K562 (cell line): ENCODE measurements around the genes PFDN5 and HOXC13.

DNA sequence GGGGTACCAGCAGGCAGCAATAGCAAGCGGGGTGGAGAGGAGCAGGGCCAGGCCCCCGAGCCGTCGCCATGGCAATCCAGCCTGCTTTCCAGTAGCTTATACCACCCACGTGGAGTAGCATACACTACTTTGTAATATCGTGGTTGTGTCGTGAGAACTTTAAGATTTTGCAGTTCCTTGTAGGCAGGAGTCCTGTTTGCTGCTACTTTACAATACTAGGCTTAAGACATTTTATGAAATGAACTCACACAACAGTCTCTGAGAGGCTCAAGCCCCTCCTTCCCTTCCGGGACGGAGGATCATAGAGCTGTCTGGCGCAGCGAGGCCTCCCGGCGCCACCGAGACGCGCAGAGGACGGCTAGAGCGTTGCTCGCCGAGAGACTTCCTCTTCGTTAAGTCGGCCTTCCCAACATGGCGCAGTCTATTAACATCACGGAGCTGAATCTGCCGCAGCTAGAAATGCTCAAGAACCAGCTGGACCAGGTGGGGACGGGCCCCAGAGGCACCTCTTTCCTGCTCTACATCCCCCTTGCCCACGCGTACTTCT lies at the start of gene PFDN5:
PFDN5 (plus strand) TSS at position 386 of the 547 bp plus-strand sequence.
- RAMPAGE, long total RNA: start-site peak on the plus strand centred at position 387 of the sequence, 39 bp wide, 1,941 and 865 reads in 2 replicates
- RRBS: 0% methylated on average over 4 of the region's 28 CpGs
PRO-cap:
- standard: bidirectional peak, plus-strand start at position 424 of the sequence, minus-strand start at position 281 of the sequence
- CoPRO, capped RNA only, 2 experiments: peak in 2 of 2 experiments; most common plus-strand start position 424 of the sequence (in 2); most common minus-strand start position 281 of the sequence (in 2)
- CoPRO, capped and uncapped RNA, 2 experiments: peak in 2 of 2 experiments; most common plus-strand start position 424 of the sequence (in 2); most common minus-strand start position 281 of the sequence (in 1)
- CoPRO, uncapped RNA only, 2 experiments: peak in 2 of 2 experiments; most common plus-strand start position 415 of the sequence (in 2); most common minus-strand start position 133 of the sequence (in 1)
CAGE:
- cytosol, long polyA plus RNA: start-site peak on the plus strand centred at position 390 of the sequence, 45 bp wide, 684 and 489 reads in 2 replicates
- long polyA plus RNA: start-site peak on the plus strand centred at position 389 of the sequence, 59 bp wide, 999 and 723 reads in 2 replicates
- nucleolus, long total RNA: no peak
- nucleus, long polyA plus RNA: start-site peak on the plus strand centred at position 394 of the sequence, 52 bp wide, 3,258 and 1,008 reads in 2 replicates

DNA sequence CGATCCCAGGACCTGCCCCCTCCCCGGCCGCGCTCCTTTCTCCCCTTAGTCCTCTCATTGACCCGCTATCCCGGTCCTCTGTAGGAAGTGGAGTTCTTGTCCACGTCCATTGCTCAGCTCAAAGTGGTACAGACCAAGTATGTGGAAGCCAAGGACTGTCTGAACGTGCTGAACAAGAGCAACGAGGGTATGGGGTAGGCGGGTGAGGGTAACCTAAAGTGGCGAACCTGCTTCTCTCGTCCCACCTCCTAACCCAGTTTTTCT lies 345 bp downstream of the PFDN5 start:
- RAMPAGE, long total RNA: no peak
- RRBS: 3% methylated on average over 2 of the region's 12 CpGs
PRO-cap:
- standard: no peak
- CoPRO, capped RNA only, 2 experiments: no peak in any of the 2 experiments
- CoPRO, capped and uncapped RNA, 2 experiments: no peak in any of the 2 experiments
- CoPRO, uncapped RNA only, 2 experiments: no peak in any of the 2 experiments
CAGE:
- cytosol, long polyA plus RNA: no peak
- long polyA plus RNA: no peak
- nucleolus, long total RNA: no peak
- nucleus, long polyA plus RNA: no peak

GRCh38 chr12:53365499-53365906 lies 14.5 kb upstream of the SP1 start:
- RAMPAGE, long total RNA: no peak
- RRBS: no CpG with 5 or more reads among the region's 4 CpGs
PRO-cap:
- standard: no peak
- CoPRO, capped RNA only, 2 experiments: no peak in any of the 2 experiments
- CoPRO, capped and uncapped RNA, 2 experiments: no peak in any of the 2 experiments
- CoPRO, uncapped RNA only, 2 experiments: no peak in any of the 2 experiments
CAGE:
- cytosol, long polyA plus RNA: no peak
- long polyA plus RNA: no peak
- nucleolus, long total RNA: no peak
- nucleus, long polyA plus RNA: no peak

- RAMPAGE, long total RNA: no peak
- RRBS: no CpG with 5 or more reads among the region's 5 CpGs
PRO-cap:
- standard: no peak
- CoPRO, capped RNA only, 2 experiments: no peak in any of the 2 experiments
- CoPRO, capped and uncapped RNA, 2 experiments: no peak in any of the 2 experiments
- CoPRO, uncapped RNA only, 2 experiments: no peak in any of the 2 experiments
CAGE:
- cytosol, long polyA plus RNA: no peak
- long polyA plus RNA: no peak
- nucleolus, long total RNA: no peak
- nucleus, long polyA plus RNA: no peak
Measured at GRCh38 chr12:53381341-53381896, 1.4 kb downstream of the SP1 start.

GRCh38 chr12:53381897-53382604 lies 2.1 kb downstream of the SP1 start:
- RAMPAGE, long total RNA: no peak
- RRBS: no CpG with 5 or more reads among the region's 7 CpGs
PRO-cap:
- standard: no peak
- CoPRO, capped RNA only, 2 experiments: no peak in any of the 2 experiments
- CoPRO, capped and uncapped RNA, 2 experiments: no peak in any of the 2 experiments
- CoPRO, uncapped RNA only, 2 experiments: peak in 1 of 2 experiments; most common plus-strand start chr12:53382458 (in 1)
CAGE:
- cytosol, long polyA plus RNA: no peak
- long polyA plus RNA: no peak
- nucleolus, long total RNA: no peak
- nucleus, long polyA plus RNA: no peak

DNA sequence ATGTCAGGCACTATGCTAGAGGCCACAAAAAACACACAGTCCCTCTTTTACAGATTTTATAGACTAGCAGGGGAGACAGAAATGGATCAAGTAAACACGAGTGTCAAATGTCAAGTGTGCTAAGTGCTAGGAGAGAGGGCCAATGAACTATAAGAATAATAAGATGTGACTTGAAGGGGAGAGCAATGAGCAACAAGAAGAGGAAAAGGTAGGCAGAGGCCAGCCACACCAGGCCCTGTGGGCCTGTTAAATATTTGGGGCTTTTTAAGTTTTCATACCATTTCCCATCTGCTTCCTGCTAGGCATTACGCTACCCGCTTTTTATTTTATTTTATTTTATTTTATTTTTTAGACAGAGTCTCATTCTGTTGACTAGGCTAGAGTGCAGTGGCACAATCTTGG lies 3.4 kb downstream of the AMHR2 start:
- RAMPAGE, long total RNA: no peak
- RRBS: no CpG with 5 or more reads among the region's 3 CpGs
PRO-cap:
- standard: no peak
- CoPRO, capped RNA only, 2 experiments: no peak in any of the 2 experiments
- CoPRO, capped and uncapped RNA, 2 experiments: no peak in any of the 2 experiments
- CoPRO, uncapped RNA only, 2 experiments: no peak in any of the 2 experiments
CAGE:
- cytosol, long polyA plus RNA: no peak
- long polyA plus RNA: no peak
- nucleolus, long total RNA: no peak
- nucleus, long polyA plus RNA: no peak

GRCh38 chr12:53462182-53463102 lies 10.5 kb downstream of the PCBP2 start:
- RAMPAGE, long total RNA: no peak
- RRBS: no CpG with 5 or more reads among the region's 10 CpGs
PRO-cap:
- standard: no peak
- CoPRO, capped RNA only, 2 experiments: no peak in any of the 2 experiments
- CoPRO, capped and uncapped RNA, 2 experiments: no peak in any of the 2 experiments
- CoPRO, uncapped RNA only, 2 experiments: peak in 2 of 2 experiments; most common plus-strand start chr12:53462885 (in 2)
CAGE:
- cytosol, long polyA plus RNA: no peak
- long polyA plus RNA: no peak
- nucleolus, long total RNA: no peak
- nucleus, long polyA plus RNA: no peak

- RAMPAGE, long total RNA: no peak
- RRBS: no CpG with 5 or more reads among the region's 4 CpGs
PRO-cap:
- standard: no peak
- CoPRO, capped RNA only, 2 experiments: no peak in any of the 2 experiments
- CoPRO, capped and uncapped RNA, 2 experiments: no peak in any of the 2 experiments
- CoPRO, uncapped RNA only, 2 experiments: no peak in any of the 2 experiments
CAGE:
- cytosol, long polyA plus RNA: no peak
- long polyA plus RNA: no peak
- nucleolus, long total RNA: no peak
- nucleus, long polyA plus RNA: no peak
Measured at GRCh38 chr12:53575460-53576309, 50.5 kb downstream of the ATF7 start.

DNA sequence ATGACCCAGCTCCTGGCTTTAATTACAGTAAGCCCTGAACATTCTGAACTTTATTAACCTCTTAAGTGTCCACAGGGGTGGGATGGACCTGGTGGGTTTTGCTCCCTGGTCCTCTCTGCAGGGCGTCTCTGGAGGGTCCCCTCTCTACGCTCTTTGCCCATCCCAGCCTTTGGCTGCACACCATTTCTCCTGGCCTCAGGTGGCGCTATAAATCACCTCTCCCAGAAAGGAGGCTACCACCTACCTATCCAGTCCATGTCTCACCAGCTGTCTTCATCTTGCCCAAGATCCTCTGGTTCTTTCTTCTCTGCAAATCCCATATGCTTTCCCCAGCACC lies 28.3 kb upstream of the CALCOCO1 start:
- RAMPAGE, long total RNA: no peak
- RRBS: no CpG with 5 or more reads among the region's 3 CpGs
PRO-cap:
- standard: no peak
- CoPRO, capped RNA only, 2 experiments: no peak in any of the 2 experiments
- CoPRO, capped and uncapped RNA, 2 experiments: no peak in any of the 2 experiments
- CoPRO, uncapped RNA only, 2 experiments: no peak in any of the 2 experiments
CAGE:
- cytosol, long polyA plus RNA: no peak
- long polyA plus RNA: no peak
- nucleolus, long total RNA: no peak
- nucleus, long polyA plus RNA: no peak

DNA sequence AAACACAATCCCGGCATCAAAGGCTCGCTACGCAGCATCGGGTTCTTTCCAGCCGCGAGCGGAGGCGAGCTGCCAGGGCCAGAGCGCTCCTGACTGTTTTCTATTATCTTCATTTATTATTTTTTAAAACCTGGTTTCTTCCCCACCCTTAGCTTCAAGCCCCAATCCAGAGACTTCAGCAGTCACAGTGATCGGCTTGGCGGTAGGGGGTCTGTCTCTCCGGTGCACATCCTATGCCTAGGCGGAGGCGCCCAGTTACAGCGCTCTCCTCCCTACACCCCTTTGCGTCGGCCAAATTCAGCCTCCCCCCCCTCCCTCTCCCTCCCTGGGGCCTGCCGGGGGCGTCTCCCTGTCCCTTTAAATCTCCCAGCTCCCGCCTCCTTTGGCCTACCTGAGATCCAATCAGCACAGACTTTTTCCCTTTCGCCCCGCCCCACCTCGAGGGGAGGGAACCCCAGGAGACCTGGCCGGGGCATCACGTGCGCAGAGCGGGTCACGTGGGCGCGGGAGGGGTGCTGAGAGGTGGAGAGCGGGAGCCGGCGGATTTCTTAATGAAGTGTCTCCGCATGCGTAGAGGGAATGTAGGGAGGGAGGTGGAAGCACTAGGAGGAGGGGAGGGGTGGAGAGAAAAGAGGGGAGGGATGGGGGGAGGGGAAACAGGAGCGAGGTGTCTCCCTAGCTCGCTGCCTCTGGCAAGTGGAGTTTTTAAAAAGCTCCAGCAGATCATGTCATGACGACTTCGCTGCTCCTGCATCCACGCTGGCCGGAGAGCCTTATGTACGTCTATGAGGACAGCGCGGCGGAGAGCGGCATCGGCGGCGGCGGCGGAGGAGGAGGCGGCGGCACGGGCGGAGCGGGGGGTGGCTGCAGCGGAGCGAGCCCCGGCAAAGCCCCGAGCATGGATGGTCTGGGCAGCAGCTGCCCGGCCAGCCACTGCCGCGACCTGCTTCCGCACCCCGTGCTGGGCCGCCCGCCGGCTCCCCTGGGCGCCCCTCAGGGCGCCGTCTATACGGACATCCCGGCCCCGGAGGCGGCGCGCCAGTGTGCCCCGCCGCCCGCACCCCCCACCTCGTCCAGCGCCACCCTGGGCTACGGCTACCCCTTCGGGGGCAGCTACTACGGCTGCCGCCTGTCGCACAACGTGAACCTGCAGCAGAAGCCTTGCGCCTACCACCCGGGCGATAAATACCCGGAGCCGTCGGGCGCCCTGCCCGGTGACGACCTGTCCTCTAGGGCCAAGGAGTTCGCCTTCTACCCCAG lies at the start of gene HOXC13:
HOXC13 (plus strand) TSS at position 655 of the 1,260 bp plus-strand sequence.
- RAMPAGE, long total RNA: no peak
- RRBS: 35% methylated on average over 22 of the region's 98 CpGs
PRO-cap:
- standard: no peak
- CoPRO, capped RNA only, 2 experiments: no peak in any of the 2 experiments
- CoPRO, capped and uncapped RNA, 2 experiments: no peak in any of the 2 experiments
- CoPRO, uncapped RNA only, 2 experiments: no peak in any of the 2 experiments
CAGE:
- cytosol, long polyA plus RNA: no peak
- long polyA plus RNA: no peak
- nucleolus, long total RNA: no peak
- nucleus, long polyA plus RNA: no peak

DNA sequence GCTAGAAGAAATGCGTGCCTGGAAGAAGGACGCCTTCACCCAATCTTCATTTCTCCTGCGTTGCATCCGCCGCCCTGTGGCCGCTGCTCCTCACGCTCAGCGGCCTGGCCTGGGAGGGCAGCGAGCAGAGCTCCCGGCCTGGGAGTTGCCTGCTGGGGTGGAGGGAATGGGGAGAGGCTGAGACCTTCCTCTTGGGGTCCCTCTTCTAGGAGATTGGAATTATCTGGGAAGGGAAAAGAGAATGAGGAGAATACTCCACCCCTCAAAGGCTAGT lies 2.4 kb upstream of the HOXC12 start:
- RAMPAGE, long total RNA: no peak
- RRBS: no CpG with 5 or more reads among the region's 10 CpGs
PRO-cap:
- standard: no peak
- CoPRO, capped RNA only, 2 experiments: no peak in any of the 2 experiments
- CoPRO, capped and uncapped RNA, 2 experiments: no peak in any of the 2 experiments
- CoPRO, uncapped RNA only, 2 experiments: no peak in any of the 2 experiments
CAGE:
- cytosol, long polyA plus RNA: no peak
- long polyA plus RNA: no peak
- nucleolus, long total RNA: no peak
- nucleus, long polyA plus RNA: no peak

DNA sequence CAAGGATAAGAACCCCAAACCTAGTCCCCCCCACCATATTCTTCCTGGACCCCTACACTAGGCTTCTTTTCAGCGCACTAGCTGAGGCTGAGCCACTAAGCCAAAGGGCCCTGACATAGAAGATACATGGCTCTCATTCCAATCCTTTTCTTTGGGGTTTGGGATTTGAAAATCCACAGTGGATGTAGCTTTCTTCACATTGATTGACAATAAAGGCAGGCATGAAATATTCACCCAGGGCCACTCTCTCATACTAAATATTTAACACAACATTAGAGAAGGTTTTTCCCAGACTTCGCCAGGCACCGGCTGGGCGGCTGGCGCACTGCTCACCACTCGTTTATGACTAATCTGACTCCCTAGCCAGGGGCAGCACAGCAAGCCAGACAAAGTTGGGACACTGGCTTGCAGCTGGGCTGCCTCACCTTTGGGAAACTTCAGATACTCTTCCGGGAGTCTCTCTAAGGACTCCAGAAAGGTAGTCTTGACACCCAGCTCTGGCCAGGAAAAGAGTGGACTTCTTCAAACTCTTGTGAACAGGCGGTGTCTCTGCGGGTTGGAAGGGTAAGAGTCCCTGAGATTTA lies 725 bp upstream of the HOXC11 start:
- RAMPAGE, long total RNA: no peak
- RRBS: no CpG with 5 or more reads among the region's 9 CpGs
PRO-cap:
- standard: no peak
- CoPRO, capped RNA only, 2 experiments: no peak in any of the 2 experiments
- CoPRO, capped and uncapped RNA, 2 experiments: no peak in any of the 2 experiments
- CoPRO, uncapped RNA only, 2 experiments: no peak in any of the 2 experiments
CAGE:
- cytosol, long polyA plus RNA: no peak
- long polyA plus RNA: no peak
- nucleolus, long total RNA: no peak
- nucleus, long polyA plus RNA: no peak

DNA sequence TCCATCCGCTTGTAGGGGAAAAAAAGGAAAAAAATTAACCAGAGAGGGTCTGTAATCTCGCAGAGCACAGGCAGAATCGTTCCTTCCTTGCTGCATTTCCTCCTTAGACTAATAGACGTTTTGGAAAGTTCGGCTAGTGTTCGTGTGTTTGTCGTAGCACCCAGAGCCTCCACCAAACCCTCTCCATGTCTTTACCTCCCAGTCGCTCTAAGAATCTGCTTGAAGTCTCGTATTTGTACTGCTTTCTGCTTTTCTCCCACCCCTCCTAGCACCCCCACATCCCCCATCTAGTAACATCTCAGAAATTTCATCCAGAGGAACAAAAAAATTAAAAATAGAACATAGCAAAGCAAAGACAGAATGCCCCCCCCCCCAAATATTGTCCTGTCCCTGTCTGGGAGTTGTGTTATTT lies 4.8 kb downstream of the HOXC10 start:
- RAMPAGE, long total RNA: no peak
- RRBS: no CpG with 5 or more reads among the region's 9 CpGs
PRO-cap:
- standard: unidirectional peak, minus-strand start at position 110 of the sequence; unidirectional peak, minus-strand start at position 217 of the sequence
- CoPRO, capped RNA only, 2 experiments: no peak in any of the 2 experiments
- CoPRO, capped and uncapped RNA, 2 experiments: no peak in any of the 2 experiments
- CoPRO, uncapped RNA only, 2 experiments: no peak in any of the 2 experiments
CAGE:
- cytosol, long polyA plus RNA: no peak
- long polyA plus RNA: no peak
- nucleolus, long total RNA: no peak
- nucleus, long polyA plus RNA: no peak

DNA sequence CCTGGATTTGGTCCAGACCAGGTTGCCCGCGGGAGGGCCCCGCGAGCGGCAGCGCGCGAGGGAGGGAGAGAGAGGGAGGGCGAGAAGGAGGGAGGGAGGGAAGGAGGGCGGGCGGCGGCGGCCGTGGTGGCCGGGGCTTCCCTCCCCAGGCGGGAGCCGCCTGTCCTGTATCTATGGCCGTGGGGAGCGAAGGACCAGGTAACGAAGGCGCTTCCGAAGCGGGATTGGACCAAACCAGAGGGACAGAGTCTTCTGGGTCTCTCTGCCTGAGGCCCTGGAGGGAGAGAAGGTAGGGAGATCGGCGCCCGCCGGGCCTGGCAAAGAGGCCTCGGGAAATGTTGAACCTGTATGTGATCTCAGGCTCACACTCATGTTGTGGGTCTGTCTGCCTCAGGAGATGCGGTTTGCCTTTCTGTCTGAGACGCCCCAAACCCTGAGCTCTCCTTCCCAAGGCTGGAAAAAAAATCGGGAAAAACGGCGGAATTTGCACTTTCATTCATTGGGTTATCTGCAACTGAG lies 5.2 kb upstream of the HOXC9 start:
- RAMPAGE, long total RNA: start-site peak on the plus strand centred at position 140 of the sequence, 69 bp wide, 154 and 57 reads in 2 replicates
- RRBS: 29% methylated on average over 4 of the region's 33 CpGs
PRO-cap:
- standard: bidirectional peak, plus-strand start at position 170 of the sequence, minus-strand start outside the sequence
- CoPRO, capped RNA only, 2 experiments: peak in 2 of 2 experiments; most common plus-strand start position 85 of the sequence (in 1); most common minus-strand start position 78 of the sequence (in 1)
- CoPRO, capped and uncapped RNA, 2 experiments: no peak in any of the 2 experiments
- CoPRO, uncapped RNA only, 2 experiments: no peak in any of the 2 experiments
CAGE:
- cytosol, long polyA plus RNA: start-site peak on the plus strand centred at position 114 of the sequence, 56 bp wide, 23 and 30 reads in 2 replicates
- long polyA plus RNA: start-site peak on the plus strand centred at position 115 of the sequence, 52 bp wide, 27 and 31 reads in 2 replicates
- nucleolus, long total RNA: no peak
- nucleus, long polyA plus RNA: no peak

GRCh38 chr12:54006564-54007169 lies 2.1 kb upstream of the HOXC8 start:
- RAMPAGE, long total RNA: no peak
- RRBS: 90% methylated on average over 7 of the region's 21 CpGs
PRO-cap:
- standard: no peak
- CoPRO, capped RNA only, 2 experiments: no peak in any of the 2 experiments
- CoPRO, capped and uncapped RNA, 2 experiments: no peak in any of the 2 experiments
- CoPRO, uncapped RNA only, 2 experiments: no peak in any of the 2 experiments
CAGE:
- cytosol, long polyA plus RNA: no peak
- long polyA plus RNA: no peak
- nucleolus, long total RNA: no peak
- nucleus, long polyA plus RNA: no peak

GRCh38 chr12:54009139-54010286 lies 728 bp downstream of the HOXC8 start:
- RAMPAGE, long total RNA: no peak
- RRBS: 93% methylated on average over 12 of the region's 51 CpGs
PRO-cap:
- standard: no peak
- CoPRO, capped RNA only, 2 experiments: no peak in any of the 2 experiments
- CoPRO, capped and uncapped RNA, 2 experiments: no peak in any of the 2 experiments
- CoPRO, uncapped RNA only, 2 experiments: no peak in any of the 2 experiments
CAGE:
- cytosol, long polyA plus RNA: no peak
- long polyA plus RNA: no peak
- nucleolus, long total RNA: no peak
- nucleus, long polyA plus RNA: no peak

GRCh38 chr12:54016431-54017588 lies 8.0 kb downstream of the HOXC8 start:
- RAMPAGE, long total RNA: no peak
- RRBS: 70% methylated on average over 4 of the region's 42 CpGs
PRO-cap:
- standard: bidirectional peak, plus-strand start at chr12:54017449, minus-strand start at chr12:54017364
- CoPRO, capped RNA only, 2 experiments: no peak in any of the 2 experiments
- CoPRO, capped and uncapped RNA, 2 experiments: no peak in any of the 2 experiments
- CoPRO, uncapped RNA only, 2 experiments: no peak in any of the 2 experiments
CAGE:
- cytosol, long polyA plus RNA: no peak
- long polyA plus RNA: no peak
- nucleolus, long total RNA: no peak
- nucleus, long polyA plus RNA: no peak

DNA sequence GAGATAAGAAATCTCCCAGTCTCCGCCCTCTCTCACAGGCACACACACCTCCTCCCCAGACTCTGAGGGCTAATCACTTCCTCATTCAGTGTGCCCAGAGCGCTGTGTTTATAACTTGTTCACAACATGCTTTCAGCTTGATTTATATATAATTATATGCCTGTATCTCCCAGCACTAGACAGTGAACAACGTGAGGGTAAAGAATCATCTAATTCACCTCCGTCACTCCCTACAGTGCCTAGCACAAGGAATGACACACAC lies 13.3 kb downstream of the SMUG1 start:
- RAMPAGE, long total RNA: no peak
- RRBS: no CpG with 5 or more reads among the region's 4 CpGs
PRO-cap:
- standard: bidirectional peak, plus-strand start at position 76 of the sequence, minus-strand start outside the sequence
- CoPRO, capped RNA only, 2 experiments: peak in 1 of 2 experiments; most common plus-strand start position 76 of the sequence (in 1)
- CoPRO, capped and uncapped RNA, 2 experiments: no peak in any of the 2 experiments
- CoPRO, uncapped RNA only, 2 experiments: peak in 1 of 2 experiments; most common plus-strand start position 78 of the sequence (in 1)
CAGE:
- cytosol, long polyA plus RNA: no peak
- long polyA plus RNA: no peak
- nucleolus, long total RNA: no peak
- nucleus, long polyA plus RNA: no peak